ENCODE measurements around a stretch of chr6.

GRCh38 chr6:107152484-107153122, 37.3 kb upstream of the BEND3 start:
- PRO-cap = no peak

DNA sequence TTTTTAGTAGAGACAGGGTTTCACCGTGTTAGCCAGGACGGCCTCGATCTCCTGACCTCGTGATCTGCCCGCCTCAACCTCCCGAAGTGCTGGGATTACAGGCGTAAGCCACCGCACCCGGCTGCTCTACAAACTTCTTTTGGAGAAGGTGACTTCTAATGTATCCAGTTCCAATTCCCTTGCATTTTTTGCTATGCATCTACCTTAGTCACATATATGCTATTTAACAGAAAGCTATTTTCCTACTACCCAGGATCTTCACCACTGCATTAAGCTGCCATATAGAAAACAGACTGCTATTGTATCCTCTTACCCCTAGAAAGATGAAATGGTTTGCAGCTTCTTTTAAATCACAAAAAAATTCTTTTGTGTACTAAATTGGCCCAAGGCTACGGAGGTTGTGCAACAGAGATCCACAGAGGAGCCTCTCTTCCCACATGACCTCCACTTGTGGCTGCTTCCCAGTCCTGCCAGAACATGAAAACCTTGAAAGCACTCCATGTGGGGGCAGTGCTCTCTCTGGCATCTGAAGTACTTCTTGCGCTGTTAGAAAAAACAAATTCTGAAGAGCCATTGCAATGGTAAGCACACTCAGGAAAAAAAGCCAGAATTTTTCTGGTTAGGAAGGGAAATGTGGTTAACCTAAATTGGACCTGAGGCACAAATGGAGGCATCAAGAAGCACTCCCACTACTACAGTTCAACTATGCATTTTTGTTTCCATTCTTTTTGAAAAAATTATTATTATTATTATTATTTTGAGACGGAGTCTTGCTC, 126.4 kb upstream of the BEND3 start:
- PRO-cap = no peak

GRCh38 chr6:107442534-107443024, 16.8 kb downstream of the PDSS2 start:
- PRO-cap = no peak

DNA sequence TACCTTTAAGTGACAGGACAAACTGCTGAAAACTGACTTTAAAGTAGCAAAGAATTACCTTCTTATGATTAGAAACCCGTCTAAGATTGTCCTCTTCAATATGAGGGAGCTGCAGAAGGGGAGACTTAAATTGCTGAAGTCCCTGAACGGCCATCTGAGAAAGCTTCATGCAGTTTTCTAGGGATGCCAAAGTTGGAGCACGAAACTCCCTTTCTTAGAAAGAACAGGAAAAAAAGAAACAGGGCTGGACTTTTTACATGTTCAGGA, 55.3 kb downstream of the SEC63 start:
- PRO-cap = no peak

- PRO-cap = no peak
Observed at GRCh38 chr6:107959246-107959582, 1.2 kb upstream of the SEC63 start.

- PRO-cap = no peak
Observed at GRCh38 chr6:108200621-108201092, 34.8 kb downstream of the NR2E1 start.

GRCh38 chr6:108582760-108583483, 22.2 kb downstream of the FOXO3 start:
- PRO-cap = no peak

- PRO-cap = no peak
Observed at GRCh38 chr6:108636266-108636950, 75.7 kb downstream of the FOXO3 start.

GRCh38 chr6:109008291-109009372, 86.0 kb downstream of the SESN1 start:
- PRO-cap = bidirectional peak, plus-strand start at chr6:109009059, minus-strand start at chr6:109009007; unidirectional peak, minus-strand start at chr6:109009261

GRCh38 chr6:109165551-109166053, 70.3 kb downstream of the CEP57L1 start:
- PRO-cap = no peak

- PRO-cap = no peak
Observed at GRCh38 chr6:109239630-109240258, 142.5 kb downstream of the CD164 start.

DNA sequence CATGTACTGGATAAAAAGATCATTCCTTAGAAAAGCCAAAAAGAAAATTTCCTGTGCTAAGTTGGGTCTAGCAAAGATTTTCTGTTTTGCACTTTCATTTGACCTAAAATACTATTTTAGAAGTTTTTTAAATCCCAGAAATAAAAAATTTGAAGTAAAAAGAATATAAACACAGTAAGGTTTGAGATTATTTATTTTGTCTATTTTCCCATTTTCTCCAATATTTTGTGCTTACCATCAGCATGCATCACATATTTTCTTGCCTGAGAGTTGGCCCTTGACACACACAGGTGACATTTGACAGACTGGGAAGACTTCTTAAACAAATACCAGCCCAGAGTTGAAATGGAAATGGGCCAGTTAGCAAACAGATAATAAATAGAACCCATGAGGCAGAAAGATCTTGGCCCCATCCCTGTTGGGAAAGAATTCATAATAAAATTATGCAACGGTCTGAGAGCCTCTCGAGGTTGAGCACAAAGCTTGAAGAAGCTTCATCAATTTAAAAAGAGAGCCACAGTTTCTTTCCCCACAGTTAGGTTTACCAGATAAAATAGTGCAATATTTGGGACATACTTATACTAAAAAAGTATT, 130.1 kb downstream of the CD164 start:
- PRO-cap = no peak

DNA sequence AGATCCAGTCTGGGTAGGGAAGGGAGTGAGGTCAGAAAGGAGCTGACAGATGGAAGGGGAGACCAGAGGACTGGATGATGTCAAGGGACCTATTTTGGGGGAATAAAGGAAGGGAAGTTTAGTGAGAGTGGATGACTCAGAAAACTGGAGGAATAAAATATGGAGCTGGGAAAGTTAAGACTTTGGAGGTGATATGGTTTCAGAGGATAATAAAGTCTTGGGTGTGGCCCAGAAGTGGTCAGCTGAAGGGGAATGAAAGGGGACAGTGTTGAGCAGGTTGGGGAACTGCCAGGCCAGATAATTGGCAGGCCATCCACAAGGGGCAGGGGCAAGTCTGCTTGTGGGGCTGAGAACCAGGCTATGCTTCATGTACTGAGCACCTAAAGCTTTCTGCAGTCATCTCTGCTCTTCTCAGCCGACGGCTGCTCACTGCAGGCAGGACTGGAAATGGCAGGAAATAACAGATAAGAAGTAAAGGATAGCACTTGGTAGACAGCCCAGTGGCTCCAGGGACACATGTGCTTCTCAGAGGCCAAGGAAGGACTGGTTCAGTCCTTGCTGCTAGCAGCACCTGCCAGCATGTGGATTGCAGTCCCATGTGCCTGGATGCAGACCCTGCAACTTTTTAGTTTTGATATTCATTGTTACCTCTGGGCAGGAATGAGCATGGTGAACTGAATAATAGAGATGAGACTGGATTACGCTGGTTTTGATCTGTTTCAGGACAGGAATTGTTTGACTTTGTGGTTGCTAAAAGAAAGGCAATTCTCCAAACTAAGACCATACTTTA, 89.9 kb downstream of the CD164 start:
- PRO-cap = no peak

DNA sequence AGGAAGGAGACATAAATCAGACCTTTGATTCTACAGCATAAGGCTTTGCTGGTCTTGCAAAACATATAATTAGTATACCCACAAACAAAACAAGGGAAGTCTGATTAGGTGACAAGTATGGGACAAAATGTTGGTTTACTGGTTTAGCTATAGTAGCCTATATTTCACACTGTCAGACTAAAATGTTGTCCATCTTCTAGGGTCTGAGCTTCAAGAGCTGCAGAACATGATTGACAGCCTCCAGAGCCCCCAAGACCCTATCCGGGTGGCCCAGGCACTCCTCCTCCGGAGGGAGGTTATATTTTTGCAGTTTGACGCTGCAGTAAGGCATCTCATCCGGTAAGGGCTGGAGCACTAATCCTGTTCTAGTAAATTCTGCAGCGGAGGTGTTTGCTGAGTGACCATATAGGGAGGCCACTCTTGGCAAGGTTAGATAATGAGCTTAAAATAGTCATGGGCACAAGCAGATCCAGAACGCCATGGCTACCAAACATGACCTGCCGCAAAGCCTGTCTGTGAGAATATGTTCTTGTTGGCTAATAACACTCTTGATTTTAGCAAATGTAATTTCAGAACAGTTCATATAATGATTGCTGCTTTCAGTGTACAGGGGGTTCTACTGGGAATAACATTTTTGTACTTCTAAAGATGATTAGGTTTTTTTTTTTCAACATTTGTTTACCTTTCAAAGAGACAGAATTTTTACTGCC, 82.1 kb downstream of the CD164 start:
- PRO-cap = no peak

DNA sequence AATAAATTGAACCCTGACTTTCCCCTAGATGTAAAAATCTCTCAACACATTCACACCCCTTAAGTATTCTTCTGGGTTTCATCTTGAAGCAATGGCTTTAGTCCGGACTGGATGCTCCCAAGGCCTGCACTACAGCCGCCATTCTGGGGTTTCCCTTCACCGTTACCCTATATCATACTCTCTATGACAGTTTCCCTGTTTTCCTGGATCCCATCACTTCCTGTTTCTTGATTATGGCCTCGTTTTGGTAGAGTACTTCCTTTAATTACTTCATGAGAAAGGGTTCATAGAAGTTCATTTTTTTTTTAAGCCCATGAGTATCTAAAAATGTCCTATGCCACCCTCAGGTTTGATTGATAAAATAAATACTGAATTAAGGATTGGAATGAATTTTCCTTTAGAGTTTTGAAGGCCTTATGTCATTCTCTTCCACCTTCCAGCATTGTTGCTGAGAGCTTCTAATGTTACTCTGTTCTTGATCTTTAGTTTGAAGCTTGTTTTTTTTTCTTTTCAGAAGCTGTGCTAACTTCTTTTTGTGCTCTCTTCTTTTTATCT, 11.8 kb downstream of the FIG4 start:
- PRO-cap = no peak

DNA sequence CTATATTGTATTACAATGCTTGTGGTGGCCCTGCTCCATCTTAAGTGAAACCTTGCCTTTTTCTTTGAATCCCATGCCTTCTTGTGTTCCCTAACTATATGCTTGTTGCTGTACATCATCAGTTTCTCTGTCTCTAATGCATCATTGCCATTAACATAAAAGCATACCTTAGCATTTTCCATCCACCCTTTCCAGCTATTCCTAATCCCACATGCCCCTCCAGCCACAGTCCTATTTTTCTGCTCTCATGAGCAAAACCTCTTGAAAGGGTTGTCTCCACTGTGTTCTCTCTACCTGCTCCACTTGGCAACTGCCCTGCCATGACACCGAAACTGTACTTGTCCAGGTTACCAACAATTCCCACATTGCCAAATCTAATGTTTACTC, 80.6 kb downstream of the FIG4 start:
- PRO-cap = no peak

DNA sequence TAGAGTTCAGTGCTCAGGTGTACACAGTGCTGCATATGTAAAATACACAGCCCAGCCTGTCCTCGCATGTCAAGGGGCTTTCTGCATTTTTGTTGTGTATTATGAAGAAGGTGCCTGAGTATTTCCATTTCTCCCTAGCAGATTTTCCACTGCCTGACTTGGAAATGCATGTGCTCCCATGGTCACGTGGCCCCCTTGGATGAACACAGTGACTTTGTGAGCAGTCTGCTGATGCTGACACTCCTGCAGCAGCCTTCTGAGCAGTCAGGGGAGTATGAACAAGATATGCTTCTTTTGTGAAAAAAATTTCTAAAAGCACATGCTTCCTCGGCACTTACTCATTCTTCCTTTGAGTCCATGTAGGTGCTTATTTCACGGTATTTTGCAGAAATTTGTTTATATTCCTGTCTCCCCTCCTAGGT, 108.3 kb upstream of the GPR6 start:
- PRO-cap = no peak

- PRO-cap = no peak
Observed at GRCh38 chr6:110357211-110357629, 929 bp downstream of the METTL24 start.

DNA sequence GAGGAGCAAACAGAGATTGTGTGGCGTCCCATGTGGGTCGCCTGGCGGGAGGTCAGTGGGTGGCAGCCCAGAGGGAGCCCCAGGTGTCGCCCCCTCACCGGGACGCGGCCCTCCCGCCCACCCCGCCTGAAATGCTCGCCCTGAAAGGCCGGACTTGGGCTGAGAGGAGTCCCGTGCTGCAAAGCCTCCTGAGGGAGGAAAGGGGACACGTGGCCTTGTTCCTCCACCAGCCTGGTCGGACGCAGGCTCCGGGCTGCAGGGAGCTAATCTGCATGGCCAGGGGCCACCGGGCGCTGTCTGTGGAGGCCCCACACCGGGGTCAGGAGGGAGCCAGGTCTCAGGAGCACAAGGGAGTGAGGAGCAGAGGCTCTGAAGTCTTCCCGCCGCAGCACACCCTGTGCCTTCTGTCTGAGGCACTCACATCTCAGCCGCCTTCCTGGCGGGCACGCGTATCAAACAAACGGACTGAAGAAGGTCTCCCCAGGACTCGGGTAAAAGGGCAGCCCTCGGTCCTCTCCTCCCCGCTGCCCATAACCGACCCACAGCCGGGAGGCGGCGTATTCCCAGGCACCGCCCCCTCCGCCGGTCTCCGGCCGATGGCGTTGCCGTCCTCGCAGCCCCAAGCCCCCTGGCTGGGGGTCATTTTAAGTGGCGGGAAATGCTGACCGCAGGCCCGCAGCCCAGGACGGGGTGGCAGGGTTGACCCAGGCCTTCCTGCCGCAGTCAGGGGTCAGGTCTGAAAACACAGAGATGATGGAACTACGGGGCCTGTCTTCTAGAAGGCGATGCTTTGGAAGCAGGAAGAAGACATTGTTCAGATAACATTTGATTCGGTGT, 15.7 kb downstream of the DDO start:
- PRO-cap = no peak

GRCh38 chr6:110509403-110510075, 33.1 kb upstream of the SLC22A16 start:
- PRO-cap = no peak